Thyroid gland (tissue), 7 donors: ENCODE results near the gene ARSB.

- PRO-cap, 2 experiments = no peak in any of the 2 experiments
- RAMPAGE, long total RNA, 5 experiments = no peak in any of the 5 experiments
Measured at GRCh38 chr5:75648680-75649223, 37.5 kb downstream of the ANKDD1B start.

DNA sequence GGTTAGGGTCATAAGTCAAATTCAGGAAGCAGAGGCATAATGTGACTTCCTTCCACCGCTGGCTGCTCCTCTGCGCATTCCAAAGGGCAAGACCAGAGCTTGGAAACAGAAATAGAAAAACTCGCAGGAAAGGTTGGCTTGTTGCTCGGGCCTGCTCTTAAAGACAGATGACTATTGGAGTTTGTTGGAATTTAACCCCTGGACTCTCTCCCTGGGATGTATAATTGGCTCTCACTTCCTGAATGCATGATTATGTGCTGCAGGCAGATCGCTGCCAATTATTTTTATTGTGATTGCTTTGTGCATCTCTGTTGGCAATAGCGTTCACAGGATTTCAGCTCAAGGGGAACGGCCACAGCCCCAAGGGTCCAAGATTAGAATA, 129.5 kb upstream of the IQGAP2 start:
- PRO-cap, 2 experiments = no peak in any of the 2 experiments
- RAMPAGE, long total RNA, 5 experiments = no peak in any of the 5 experiments

GRCh38 chr5:76479914-76480453, 76.9 kb downstream of the IQGAP2 start:
- PRO-cap, 2 experiments = no peak in any of the 2 experiments
- RAMPAGE, long total RNA, 5 experiments = no peak in any of the 5 experiments

DNA sequence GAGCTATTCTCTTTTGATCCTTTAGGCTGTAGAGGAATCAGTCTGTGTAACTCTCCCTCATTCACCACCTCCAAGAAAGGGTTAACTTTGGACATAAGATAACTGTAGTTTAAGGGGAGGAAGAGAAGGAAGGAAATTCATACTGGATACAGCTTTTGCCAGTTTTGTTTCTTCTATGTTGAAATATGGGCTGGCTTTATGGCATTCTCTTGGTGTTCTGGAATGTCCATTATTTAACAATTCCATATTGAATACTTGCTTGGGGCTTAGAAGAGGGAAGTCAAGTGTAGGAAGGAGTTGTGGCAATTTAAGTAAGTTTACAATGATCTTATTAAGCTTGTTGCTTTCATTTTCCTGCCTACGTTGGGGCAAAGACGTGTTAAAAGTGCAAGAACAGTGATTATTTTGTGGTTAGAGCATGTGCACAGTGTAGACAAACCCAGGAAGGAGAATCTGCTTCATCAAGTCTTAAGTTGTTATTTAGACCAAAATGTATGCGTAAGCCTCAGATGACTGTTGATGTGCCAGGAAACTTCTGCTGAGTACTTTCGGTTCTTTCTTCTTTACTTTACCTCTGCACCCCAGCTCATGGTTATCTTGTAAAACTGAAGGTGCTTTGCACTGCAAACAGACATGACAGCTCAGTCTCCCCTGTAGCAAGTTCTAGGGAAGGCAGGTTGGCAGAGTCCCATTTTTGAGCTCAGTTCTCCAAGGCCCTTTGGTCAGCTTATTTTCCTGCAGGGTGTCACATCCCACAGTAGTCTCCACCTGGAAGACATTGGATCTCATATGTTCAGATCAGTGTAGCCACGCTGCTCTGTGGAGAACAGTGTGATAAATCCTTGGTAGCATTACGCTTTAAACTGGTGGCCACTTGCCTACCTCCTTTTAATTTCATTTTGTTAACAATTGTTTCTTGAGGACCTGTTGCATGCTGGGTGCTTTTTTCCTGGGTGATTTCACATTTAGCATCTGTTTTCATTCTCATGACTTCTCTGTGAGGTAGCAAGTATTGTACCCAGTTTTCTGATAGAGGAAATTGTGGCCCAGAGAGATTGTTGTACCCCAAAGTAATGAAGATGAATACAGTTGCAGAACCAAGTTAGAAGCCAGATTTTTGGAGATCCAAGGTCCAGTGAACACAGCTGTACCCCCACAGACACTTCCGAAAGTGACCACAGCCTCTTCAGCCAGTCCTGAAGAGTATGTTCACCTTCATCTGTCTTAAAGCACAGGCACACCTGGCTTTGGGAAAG, 75.6 kb downstream of the F2RL2 start:
- PRO-cap, 2 experiments = peak in 2 of 2 experiments; most common plus-strand start position 508 of the sequence (in 1); most common minus-strand start position 455 of the sequence (in 1)
- RAMPAGE, long total RNA, 5 experiments = no peak in any of the 5 experiments

DNA sequence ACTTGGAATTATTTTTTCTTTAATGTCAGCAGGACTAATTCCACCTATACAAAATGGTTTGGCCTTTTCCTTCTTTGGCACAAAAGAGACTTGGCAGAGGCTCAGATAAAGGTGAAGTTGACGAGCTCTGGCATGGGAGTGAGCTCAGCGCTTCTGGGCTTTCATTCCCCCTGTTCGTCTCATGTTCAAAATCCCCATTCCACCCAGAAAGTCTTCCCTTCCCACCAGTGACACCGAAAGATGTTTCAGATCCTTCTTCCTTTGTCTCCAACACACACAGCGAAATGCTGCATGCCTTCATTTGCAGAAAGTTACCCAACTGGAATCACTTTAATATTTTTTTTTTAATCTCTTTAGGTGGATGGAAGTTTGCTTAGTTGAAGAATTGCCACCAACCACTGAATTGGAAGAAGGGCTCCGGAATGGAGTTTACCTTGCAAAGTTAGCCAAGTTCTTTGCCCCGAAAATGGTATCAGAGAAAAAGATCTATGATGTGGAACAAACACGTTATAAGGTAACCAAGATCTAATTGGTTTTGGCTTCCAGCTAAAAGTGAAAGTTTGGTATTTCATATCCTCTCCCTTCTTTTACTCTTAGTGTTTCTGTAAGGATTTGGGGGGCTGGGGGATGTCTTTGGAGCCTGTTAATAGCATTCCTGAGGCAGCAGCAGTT, 61.0 kb downstream of the F2RL2 start:
- PRO-cap, 2 experiments = peak in 1 of 2 experiments; most common plus-strand start position 104 of the sequence (in 1); most common minus-strand start position 327 of the sequence (in 1)
- RAMPAGE, long total RNA, 5 experiments = no peak in any of the 5 experiments

GRCh38 chr5:76584147-76584853, 38.9 kb downstream of the F2RL2 start:
- PRO-cap, 2 experiments = no peak in any of the 2 experiments
- RAMPAGE, long total RNA, 5 experiments = no peak in any of the 5 experiments

GRCh38 chr5:76691001-76691402, 24.9 kb upstream of the F2R start:
- PRO-cap, 2 experiments = no peak in any of the 2 experiments
- RAMPAGE, long total RNA, 5 experiments = no peak in any of the 5 experiments

DNA sequence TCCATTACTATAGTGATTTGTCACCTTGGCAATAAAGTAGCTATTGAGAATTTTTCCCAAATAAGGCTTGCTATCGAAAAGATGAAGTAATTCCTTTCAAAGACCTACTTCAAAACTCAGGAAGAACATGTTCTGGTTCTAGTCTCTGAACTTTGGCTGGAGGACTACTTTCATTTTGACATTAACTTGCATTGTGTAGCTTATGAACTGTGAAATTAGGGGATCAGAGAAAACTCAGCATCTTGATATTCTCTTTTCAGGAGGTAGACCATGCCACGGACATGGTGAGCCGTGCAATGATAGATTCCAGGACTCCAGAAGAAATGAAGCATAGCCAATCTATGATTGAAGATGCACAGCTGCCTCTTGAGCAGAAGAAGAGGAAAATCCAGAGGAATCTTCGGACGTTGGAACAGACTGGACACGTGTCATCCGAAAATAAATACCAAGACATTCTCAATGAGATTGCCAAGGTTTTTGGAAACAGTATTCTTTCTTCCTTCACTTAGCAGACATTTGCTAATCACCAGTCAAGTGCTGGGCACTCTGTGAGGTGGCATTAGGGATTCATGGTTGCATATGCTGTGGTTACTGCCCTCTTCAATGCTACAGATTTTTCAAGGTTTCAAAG, 20.6 kb upstream of the F2R start:
- PRO-cap, 2 experiments = no peak in any of the 2 experiments
- RAMPAGE, long total RNA, 5 experiments = no peak in any of the 5 experiments

DNA sequence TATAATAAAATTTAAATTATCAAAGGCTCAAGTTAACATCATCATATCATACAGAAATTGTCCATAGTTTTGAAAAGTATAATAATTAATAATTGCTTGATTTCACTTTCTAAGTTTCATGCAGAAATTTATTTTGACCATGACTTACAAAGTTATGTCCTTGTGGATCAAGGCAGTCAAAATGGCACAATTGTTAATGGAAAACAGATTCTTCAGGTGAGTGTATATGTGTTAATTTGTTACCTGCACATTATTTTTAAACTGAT, 22.3 kb downstream of the AGGF1 start:
- PRO-cap, 2 experiments = no peak in any of the 2 experiments
- RAMPAGE, long total RNA, 5 experiments = no peak in any of the 5 experiments

DNA sequence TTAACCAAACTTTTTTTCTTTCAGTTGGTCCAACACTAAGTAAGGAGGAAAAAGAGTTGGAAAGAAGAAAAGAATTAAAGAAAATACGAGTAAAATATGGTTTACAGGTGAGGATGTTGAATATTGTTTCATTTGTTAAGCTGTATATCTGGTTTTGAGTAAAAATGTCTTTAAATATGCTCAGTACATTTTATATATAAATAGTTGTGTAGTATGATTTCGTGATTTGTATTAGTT, 25.2 kb downstream of the AGGF1 start:
- PRO-cap, 2 experiments = no peak in any of the 2 experiments
- RAMPAGE, long total RNA, 5 experiments = no peak in any of the 5 experiments

- PRO-cap, 2 experiments = peak in 1 of 2 experiments; most common plus-strand start chr5:77088175 (in 1); most common minus-strand start chr5:77087908 (in 1)
- RAMPAGE, long total RNA, 5 experiments = no peak in any of the 5 experiments
Measured at GRCh38 chr5:77087853-77088312, 798 bp upstream of the ZBED3 start.

GRCh38 chr5:77376978-77377271, 115.2 kb downstream of the WDR41 start:
- PRO-cap, 2 experiments = peak in 2 of 2 experiments; most common minus-strand start chr5:77377094 (in 2)
- RAMPAGE, long total RNA, 5 experiments = no peak in any of the 5 experiments

DNA sequence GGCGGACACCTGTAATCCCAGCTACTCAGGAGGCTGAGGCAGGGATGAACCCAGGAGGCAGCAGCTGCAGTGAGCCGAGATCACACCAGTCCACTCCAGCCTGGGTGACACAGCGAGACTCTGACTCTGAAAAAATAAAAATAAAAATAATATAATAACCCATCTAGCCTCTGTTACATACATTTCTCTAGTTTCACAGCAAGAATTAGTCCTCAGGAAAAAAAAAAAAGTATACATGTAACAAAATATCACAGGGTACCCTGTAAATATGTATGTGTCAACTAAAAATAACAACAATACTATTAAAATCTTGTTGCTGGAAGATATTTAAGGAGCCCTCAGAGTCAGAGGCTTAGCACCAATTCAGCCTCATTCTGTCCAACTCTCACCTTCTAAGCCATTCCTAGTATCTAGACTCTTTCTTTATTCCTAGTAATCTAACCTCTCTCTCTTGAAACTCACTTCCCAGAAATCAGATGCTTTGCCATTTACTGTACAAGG, 5.1 kb downstream of the TBCA start:
- PRO-cap, 2 experiments = no peak in any of the 2 experiments
- RAMPAGE, long total RNA, 5 experiments = no peak in any of the 5 experiments

- PRO-cap, 2 experiments = peak in 2 of 2 experiments; most common plus-strand start chr5:78293963 (in 1)
- RAMPAGE, long total RNA, 5 experiments = no peak in any of the 5 experiments
Measured at GRCh38 chr5:78293684-78294106, 803 bp downstream of the AP3B1 start.

- PRO-cap, 2 experiments = no peak in any of the 2 experiments
- RAMPAGE, long total RNA, 5 experiments = no peak in any of the 5 experiments
Measured at GRCh38 chr5:78508182-78508862, 140.2 kb downstream of the LHFPL2 start.

DNA sequence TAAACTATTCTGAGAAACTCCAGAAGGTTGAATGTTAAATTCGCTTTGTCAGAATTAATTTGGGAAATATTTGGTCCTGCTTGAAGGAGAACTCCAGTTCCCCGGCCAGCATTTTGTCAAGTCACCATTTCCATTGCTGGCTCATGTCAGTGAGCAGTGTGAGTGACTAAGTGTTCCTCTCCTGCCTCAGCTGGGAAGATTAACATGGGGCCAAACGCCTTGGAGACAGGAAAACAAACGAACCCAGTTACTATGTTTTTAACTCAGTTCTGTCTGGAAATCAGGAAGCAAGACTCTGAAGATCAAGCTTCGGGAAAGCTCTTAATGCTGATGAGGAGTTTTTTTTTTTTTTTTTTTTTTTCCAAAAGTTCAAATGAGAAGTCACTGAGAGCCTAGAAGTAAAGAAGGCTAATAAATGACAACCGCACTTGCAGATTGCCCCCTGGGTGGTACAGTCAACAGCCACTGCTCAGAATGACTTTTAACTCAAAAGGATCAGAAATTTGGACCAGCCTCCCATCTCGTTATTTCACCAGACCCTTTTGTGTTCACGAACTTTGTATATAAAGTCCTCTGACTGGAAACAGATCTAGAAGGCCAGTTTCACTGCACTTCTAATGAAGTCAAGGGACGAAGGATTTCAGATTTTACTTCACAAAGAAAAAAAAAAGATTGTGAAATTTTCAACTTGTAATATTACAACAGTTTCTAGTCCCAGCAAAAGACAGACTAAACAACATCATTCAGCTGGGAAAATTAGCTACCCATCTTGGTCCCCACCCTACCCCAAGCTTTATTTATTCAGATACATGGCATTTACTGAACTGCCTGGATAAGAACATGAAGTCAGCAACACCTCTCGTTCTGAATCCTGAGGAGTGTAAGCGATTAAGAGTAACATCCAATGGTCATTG, 121.3 kb downstream of the LHFPL2 start:
- PRO-cap, 2 experiments = peak in 1 of 2 experiments; most common plus-strand start position 266 of the sequence (in 1); most common minus-strand start position 135 of the sequence (in 1)
- RAMPAGE, long total RNA, 5 experiments = no peak in any of the 5 experiments

DNA sequence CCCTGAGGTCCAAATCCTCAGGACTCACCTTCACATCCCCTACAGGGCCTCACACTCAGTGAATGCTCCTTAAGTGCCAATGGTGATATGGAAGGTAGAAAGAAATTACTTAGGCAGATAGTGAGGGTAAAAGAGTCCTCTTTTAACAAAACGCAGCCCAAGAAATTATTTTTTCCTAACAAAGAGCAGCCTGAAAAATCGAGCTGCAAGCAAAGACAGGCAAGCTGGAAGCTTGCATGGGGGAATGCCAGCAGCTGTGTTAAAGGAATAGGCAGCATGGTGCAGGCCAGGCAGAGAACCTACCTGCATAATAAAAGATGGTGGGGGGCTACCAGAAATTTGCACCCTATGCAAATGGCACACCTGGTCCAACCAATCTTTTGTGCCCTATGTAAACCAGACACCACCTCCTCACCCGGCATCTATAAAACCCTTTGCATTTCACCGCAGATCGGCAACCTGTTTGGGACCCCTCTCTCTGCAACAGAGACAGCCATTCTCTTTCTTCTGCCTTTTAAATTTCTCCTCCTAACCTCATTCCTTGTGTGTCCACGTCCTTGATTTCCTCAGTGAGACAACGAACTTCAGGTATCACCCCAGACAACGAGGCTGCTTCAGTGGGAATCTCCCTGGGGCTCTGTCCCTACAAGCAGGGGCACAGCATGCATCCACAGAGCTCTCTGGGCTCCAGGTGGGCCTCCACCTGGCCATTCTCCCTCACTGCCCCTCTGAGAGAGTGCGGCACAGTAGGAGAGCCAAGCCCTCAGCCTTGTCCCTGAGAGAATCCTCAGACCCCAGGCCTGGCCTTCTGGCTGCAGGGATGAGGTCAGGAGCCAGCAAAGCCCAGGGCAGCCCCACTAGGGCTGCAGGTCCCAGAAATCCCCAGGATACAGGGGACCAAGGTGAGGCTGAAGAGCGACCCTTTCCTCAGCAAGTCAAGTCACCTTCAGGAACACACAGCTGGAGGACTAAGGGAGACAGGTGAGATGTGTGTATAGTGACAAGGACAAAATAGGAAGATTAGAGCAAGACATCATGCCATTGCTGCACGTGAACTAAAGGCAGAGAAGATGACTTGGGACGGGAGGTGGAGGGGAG, 105.4 kb downstream of the LHFPL2 start:
- PRO-cap, 2 experiments = no peak in any of the 2 experiments
- RAMPAGE, long total RNA, 5 experiments = no peak in any of the 5 experiments

DNA sequence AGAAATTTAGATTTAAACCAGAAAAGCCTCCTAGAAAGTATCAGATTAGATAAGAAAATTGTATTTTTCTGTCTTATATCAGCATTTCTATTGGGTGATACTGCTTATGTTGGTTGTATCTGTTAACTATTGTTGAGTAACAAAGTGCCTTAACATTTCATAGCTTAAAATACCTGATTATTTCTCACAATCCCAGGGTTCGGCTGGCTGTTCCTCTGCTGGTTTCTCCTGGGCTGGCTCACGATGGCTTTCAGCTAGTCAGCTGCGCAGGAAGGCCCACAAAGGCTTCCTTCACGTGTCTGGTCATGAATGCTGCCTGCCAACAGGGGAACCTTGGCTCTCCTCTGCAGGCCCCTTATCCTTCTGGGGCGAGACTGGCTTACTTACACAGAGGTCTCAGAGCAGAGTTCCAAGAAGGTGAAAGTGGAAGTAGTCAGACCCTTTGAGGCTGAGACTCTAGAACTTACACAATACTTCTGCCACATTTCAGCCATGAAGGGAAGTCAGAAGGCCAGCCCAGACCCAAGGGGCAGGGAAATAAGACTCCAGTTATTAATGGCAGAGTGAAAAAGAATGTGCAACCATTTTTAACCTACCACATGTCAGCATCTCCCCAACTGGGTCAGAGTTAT, 99.6 kb downstream of the LHFPL2 start:
- PRO-cap, 2 experiments = no peak in any of the 2 experiments
- RAMPAGE, long total RNA, 5 experiments = no peak in any of the 5 experiments

- PRO-cap, 2 experiments = no peak in any of the 2 experiments
- RAMPAGE, long total RNA, 5 experiments = no peak in any of the 5 experiments
Measured at GRCh38 chr5:78627529-78628015, 21.0 kb downstream of the LHFPL2 start.

DNA sequence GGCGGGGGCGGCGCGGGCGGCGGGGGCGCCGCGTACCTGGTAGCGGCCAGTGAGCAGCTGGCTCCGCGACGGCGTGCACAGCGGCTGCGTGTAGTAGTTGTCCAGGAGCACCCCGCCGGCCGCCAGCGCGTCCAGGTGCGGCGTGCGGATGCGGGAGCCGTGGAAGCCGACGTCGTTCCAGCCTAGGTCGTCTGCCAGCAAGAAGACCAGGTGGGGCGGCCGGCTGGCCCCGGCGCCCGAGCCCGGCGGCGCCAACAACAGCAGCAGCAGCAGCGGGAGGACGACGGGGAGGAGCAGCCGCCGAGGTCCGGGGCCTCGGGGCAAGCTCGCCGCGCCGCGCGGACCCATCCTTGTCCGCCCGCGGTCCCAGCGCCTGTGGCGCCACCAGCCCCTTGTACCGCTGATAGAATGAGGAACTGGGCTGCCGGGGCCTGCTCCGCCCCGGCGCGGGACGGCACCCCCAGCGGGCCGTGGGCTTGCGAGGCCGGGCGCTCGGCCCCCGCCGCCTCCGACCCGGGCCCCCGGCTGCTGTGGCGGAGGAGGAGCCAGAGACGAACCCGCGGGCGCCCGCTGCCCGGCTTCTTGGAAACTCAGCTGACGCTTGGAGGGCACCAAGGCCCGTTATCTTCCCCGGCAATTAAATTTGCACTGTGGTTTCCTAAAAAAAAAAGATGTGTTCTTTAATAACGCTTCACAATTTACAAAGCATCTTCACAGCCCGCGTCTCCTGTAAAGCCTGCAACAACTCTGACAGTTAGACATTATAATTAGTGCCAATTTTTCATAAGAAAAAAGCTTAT, at the start of gene ARSB:
TSS of gene ARSB (minus strand) at position 410 of the 800 bp plus-strand sequence.
- PRO-cap, 2 experiments = peak in 2 of 2 experiments; most common plus-strand start position 96 of the sequence (in 1); most common minus-strand start position 377 of the sequence (in 2)
- RAMPAGE, long total RNA, 5 experiments = no peak in any of the 5 experiments